Measurements from ENCODE around the genes TAF6 and FBXO24.

GRCh38 chr7:100003487-100004272 lies 11.7 kb upstream of the ZKSCAN1 start:
- RRBS: no CpG with 5 or more reads among the region's 9 CpGs

DNA sequence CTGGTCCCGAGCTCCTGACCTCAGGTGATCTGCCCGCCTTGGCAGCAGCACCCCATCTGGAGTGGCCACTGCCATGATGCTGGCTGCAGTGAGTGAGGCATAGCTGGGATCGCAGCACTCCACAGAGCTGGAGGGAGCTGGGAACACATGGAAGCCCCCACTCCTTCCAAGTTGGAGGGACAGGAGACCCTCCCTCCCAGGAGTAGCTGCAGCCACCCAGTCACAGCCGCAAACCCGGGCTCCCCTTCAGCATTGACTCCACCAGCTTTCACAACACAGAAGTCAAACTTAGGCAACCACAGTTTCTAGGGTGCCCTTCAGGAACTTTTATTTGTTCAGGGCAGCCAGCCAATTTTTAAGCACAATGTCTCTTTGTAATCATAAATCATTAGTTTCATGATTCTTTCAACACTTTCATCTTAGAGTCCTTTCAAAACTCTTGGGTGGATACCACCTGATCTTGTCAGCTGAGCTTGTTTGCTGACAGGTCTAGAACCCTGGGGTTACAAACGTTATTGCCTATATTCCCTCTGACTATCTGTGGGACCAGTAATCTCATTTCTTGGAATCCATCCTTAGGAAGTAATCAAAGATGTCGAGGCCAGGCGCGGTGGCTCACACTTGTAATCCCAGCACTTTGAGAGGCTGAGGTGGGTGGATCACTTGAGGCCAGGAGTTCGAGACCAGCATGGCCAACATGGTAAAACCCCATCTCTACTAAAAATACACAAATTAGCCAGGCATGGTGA lies 2.7 kb upstream of the ZKSCAN1 start:
- RRBS: no CpG with 5 or more reads among the region's 10 CpGs

DNA sequence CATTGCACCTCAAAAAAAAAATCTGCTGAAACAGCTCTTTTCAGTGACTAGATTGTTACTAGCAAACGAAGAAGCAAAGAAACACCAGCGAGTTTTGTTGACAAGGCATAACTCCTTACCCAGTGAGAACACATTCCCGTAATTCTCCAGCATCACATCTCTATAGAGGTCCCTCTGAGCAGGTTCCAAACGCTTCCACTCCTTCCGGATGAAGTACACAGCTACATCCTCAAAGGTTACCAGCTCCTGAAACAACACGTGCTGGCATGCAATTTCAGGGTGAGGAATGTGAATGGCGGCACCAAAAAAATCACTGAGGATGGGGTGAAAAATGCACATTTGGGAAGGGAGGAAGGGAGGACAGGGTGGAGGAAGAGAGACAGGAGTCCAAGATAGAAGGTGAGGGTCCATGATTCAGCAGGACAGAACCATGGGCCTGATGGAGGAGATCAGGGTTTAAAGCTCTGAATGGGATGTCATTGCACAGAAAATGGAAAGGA lies 6.5 kb downstream of the ZNF3 start:
- RRBS: no CpG with 5 or more reads among the region's 7 CpGs

- RRBS: 2% methylated on average over 8 of the region's 20 CpGs
Measured at GRCh38 chr7:100119161-100119469, at the start of gene TAF6. Gene TAF6, minus strand, starts transcription at chr7:100119358.

GRCh38 chr7:100130682-100131426 lies 4.1 kb downstream of the MBLAC1 start:
- RRBS: 2% methylated on average over 6 of the region's 23 CpGs

GRCh38 chr7:100221671-100222566 lies 2.2 kb downstream of the PVRIG start:
- RRBS: 86% methylated on average over 1 of the region's 17 CpGs

DNA sequence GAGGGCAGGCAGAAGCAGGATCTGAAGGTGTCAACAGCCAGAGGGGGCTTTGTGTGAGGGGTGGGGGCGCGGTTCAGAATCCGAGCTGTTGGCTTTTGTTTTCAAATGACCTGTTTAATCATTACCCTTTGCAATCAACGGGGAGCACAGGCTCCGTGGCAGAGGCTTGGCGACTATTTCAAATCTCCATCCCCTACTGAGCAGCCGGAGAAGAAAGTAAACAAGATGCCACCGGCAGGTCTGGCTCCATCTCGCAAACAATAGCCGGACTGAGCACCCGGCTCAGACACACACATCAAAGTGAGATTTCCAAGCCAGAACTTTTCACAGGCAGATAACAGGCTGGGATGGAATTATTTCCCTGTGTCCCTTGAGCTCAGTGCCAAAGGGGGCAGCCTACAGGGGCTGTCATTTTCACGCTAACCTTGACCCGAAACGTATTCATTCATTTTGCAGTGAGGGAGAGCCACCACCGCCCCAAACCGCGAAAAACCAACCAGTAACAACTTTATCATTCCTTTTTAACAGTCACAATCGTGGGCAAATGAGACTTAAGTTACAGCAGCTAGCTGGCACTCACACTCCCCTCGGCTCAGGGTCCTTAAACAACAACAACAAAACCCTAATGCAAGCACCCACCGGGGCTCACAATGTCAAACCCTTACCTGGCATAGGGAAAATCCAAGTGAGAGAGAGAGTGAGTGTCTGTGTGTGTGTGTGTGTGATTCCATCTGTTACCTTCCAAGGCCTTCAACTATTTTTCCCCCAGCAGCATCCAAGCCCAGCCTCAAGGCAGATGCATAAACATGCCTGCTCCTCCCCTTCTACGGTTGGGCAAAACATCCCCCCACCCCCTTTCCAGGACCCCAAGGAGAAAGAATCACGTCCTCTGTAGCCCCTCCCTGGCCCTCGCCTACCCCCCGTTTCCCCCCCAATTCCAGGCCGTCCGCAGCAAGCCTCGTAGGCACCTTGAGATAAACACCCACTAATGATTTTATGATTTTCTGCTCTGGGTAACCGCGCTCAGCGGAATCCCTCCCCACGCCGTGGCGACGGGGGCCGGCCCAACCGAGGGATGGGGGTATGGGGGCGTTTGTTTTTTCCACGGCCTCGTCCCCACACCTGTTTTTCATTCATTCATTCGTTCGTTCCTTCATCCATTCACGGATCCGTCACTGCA lies 36.7 kb upstream of the SPDYE3 start:
- RRBS: no CpG with 5 or more reads among the region's 43 CpGs

- RRBS: no CpG with 5 or more reads among the region's 6 CpGs
Measured at GRCh38 chr7:100357167-100357684, 691 bp upstream of the PILRB start.

GRCh38 chr7:100430598-100431487 lies 1.2 kb downstream of the MEPCE start:
- RRBS: 95% methylated on average over 3 of the region's 39 CpGs

DNA sequence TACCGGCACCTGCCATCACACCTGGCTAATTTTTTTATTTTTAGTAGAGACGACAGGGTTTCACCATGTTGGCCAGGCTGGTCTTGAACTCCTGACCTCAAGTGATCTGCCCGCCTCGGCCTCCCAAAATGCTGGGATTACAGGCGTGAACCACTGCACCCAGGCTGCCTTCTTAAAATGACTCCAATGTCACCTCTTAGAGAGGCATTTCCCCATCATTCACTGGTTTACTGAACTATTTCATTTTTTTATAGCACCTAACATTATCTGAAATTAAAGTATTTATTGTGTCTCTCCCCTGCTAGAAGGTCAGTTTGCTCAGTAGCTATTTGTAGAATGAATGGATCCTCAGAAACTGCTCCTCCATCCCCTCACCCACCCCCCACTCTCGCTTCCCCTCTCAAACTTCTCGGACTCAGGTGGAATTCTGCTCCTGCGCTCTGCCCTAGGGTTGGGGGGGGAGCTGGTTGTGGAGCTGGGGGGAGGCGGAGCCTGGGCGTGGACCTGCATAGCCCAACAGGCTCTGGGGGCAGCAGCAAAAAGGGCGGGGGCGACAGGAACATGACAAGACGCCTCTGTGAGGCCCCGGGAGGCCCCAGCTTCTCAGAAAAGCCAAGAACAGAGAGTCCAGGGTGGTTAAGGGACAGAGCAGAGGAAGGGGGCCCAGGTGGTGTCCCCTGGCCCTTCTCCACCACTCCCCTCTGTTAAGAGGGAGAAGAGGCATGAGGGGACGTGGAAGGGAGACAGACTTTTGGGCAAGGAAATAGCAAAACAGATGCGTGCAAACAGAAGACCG lies 3.6 kb downstream of the TSC22D4 start:
- RRBS: no CpG with 5 or more reads among the region's 17 CpGs

- RRBS: 6% methylated on average over 10 of the region's 39 CpGs
Measured at GRCh38 chr7:100477151-100478058, 1.6 kb downstream of the TSC22D4 start.

GRCh38 chr7:100538263-100538716 lies 713 bp upstream of the AGFG2 start:
- RRBS: no CpG with 5 or more reads among the region's 10 CpGs

DNA sequence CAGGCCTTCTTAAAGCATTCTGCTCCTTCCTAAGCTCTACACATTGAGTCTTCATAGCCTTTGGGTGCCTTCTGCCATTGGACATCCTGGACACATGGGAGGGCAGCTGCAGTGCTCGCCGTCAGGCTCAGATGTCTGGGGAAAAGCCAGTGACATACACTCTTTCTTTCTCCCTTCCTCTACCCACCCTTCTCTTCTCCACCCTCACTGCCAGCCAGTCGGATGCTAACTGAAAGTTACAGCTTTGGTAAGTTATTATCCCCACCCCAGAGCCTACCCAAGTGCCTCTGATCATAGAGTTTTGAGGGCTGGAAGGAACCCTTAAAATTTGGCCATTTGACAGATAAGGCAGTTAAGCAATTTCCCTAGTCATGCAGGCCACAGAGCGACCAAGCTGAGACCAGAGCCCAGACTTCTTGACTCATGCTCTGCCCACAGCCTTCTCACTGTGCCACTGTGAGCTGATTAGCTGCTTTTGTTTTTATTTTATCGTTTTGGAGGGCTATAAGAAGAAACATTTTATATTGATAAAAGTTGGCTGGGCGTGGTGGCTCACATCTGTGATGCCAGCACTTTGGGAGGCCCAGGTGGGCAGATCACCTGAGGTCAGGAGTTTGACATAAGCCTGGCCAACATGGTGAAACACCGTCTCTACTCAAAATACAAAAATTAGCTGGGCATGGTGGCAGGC lies 17.2 kb downstream of the SAP25 start:
- RRBS: no CpG with 5 or more reads among the region's 7 CpGs

- RRBS: no CpG with 5 or more reads among the region's 6 CpGs
Measured at GRCh38 chr7:100584552-100584972, 1.4 kb downstream of the LRCH4 start.

- RRBS: under 1% methylated on average over 2 of the region's 23 CpGs
Measured at GRCh38 chr7:100586247-100586574, at the start of gene FBXO24. Gene FBXO24, plus strand, starts transcription at chr7:100586328.

- RRBS: no CpG with 5 or more reads among the region's 17 CpGs
Measured at GRCh38 chr7:100642433-100643249, 1.3 kb upstream of the TFR2 start.

DNA sequence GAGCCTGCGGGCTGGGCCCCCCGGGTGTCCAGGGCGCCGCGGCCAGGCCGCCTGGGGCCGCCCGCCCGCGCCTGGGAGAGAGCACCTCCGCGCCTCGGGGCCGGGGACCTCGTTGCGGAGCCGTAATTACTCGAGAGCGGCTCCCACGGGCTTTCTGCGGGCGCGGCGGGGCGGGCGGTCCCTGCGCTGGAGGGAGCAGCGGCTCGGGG lies 1.5 kb downstream of the GNB2 start:
- RRBS: 1% methylated on average over 10 of the region's 29 CpGs

DNA sequence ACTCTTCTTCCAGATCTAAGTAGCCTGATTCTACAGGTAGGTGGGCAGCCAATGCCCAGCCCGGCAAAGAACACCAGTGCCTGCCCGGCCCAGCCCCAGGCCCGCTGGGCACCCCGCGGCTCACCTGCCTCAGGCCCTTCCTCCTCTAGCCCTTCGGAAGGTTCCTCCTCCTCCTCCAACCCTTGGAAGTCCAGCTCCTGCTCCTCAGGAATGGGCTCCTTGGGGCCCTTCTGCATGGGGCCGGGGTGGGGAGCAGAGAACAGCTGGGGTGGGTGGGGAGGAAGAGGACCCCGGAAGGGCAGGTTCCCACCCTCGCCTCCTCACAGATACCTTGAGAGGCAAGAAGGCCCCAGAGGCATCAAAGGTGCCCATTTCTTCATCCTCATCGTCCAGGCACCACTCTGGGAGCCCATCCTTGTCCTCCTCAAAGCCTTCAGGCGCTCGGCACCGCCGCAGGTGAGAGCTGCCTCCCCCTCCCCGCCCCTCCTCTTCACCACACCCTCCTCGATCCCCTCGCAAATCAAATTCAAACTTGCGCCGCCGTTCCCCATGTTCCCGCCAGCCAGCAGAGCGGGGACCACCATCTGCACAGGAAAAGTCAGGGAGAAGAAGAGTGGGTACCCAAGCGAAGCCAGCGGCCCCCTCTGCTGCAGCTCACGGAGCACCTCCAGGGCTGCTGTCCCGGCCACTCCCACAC lies 8.1 kb downstream of the GIGYF1 start:
- RRBS: 41% methylated on average over 2 of the region's 26 CpGs

GRCh38 chr7:100687166-100688361 lies 6.5 kb downstream of the GIGYF1 start:
- RRBS: 80% methylated on average over 8 of the region's 54 CpGs

DNA sequence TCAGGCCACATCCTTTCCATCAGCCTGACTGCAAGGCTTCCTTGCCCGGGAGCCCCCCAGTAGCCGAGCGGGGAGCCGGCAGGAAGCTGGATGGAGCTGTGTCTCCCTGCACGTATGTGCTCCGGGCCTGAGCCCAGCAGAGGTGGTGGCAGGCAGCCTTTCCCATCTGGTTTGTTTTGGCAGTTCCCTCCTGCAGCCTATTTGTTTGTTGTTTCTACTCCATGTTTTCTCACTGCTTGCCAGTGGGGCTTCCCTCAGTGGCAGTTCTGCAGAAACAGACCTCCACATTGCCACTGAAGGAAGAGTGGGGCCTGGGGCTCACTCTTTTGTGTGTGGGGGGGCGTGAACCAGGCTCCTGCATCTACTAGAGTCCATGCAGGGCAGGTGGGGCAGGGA lies 5.5 kb downstream of the POP7 start:
- RRBS: 64% methylated on average over 2 of the region's 7 CpGs

All from amniotic epithelial cell (primary cell).